Paraaortic lymph node (tissue), 1 donor: Measurements from ENCODE around the gene C1orf105.

- PRO-cap = no peak
Observed at GRCh38 chr1:170309711-170310059, 163.9 kb downstream of the NTMT2 start.

DNA sequence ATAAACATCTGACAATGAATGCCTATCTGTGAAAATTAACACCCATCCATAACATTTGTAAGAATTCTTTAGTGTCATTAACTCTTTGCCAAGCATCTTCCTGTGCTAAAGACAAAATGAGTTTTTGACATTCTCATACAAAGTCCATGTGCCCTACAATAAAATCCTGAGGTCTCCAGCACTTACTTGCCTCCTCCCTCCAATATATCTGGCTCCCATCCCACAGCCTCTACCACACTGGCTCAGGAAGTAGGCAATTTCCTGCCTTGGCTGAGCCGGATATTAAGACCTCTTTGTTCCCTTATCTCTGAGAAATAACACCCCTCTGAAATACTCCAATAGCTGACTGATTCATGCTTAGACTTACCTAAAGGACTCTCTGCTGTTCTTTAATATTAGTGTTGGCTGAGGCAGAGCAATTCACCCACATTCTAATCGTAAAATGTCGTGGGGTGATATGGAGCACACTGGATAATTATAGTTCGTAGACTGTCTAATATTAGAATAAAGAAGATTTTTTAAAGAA is 37.6 kb upstream of the GORAB start:
- PRO-cap = no peak

DNA sequence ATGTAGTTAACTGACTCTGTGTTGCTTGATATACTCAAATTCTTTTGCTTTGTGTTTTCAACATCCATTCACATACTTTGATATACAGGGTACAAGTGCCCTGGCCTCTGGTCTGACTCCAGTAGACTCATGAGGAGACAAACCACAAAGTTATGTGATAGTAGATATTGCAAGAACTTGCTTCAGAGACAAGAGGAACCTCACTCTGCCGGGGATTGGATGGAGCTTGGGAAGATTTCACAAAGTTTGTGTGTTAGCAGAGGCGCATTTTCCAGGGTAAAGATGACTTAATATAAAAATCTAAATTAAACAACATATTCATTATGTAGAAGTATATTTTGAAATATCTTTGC is 1.4 kb downstream of the GORAB start:
- PRO-cap = no peak

DNA sequence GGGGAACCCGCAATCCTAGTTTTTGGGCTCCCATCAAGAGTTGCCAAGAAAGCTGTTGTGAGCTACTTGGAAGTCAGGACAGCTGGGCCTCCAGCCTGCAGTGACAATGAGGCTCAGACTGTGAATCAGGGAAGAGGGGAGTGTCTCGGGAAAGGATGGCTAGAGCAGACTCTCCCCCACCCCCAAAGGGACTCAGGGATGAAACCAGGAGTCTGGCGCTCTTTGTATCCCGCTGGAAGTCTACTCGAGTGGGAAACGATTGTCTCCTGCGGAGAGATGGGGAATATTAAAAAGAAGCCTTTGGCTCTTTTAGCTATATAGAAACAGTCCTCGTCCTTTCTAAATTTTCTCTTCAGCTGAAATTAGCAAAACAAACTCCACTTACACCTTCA is 3.5 kb downstream of the PRRX1 start:
- PRO-cap = bidirectional peak, plus-strand start at position 185 of the sequence, minus-strand start at position 105 of the sequence

- PRO-cap = no peak
Observed at GRCh38 chr1:171126538-171126911, 35.8 kb downstream of the FMO3 start.

DNA sequence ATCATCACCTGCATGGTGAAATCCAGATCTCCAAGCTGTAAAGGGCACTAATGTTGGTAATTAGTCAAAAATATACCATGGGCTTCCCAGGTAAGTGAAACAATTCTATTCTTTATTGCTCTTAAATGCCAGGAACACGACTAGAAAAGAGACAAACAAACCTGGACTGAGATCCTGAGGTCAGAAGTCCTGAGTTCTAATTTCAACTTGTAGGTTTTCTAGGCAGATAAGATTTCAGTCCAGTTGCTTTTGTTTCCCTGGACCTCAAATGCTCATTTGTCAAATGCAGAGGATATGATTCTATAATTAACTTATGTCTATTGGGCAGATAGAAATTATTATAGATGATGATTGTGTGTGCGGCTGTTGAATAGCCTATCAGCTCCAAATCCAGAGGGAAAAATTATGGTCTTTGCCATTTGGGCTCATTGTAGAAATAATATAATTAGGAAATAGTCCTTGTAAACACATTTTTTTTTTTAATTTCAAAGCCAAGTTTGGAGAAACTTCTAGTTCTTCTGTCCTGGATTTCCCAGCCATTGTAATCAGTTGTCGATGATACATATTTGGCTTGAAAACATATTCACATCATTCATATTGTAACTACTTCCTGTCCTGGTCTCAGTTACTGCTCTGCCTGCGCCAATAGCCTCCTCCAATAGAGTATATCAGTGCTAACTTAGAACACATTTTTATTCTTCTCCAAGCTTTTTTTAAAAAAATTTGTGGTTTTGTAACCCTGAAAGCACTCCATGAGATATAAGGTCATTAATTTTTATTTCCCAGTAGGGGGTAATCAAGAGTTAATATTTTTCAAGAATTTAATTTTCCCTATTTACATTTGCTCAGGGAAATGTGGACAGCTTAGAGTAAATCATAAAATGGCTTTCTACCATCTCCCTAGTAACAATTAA is 46.3 kb upstream of the FMO2 start:
- PRO-cap = no peak

GRCh38 chr1:171220535-171221195 is 27.6 kb upstream of the FMO1 start:
- PRO-cap = no peak

DNA sequence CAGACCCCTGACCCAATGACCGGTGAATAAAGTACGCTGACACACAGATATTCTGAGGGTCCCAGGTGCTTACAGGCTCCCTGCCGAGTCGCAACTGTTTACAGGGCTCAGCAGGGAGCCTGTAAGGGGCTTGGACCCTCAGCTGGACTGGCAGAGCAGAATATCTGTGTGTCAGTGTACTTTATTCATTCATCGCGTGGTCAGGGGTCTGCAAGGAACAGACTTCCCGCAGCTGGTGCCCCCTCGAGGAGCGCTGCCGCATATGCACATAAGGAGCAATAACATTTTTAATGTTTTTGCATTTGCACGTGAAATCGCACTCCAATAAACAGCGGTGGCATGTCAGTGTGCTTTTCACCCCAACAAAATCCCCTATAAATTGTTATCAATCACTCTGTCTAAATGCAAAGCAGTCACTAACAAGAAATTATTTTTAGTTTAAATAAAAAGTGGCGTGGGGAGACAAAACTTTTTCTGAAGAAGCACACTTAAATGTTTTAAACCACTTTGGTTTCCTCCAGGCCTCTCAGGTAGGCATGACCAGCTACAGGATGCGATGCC is 3.4 kb downstream of the FMO1 start:
- PRO-cap = no peak

- PRO-cap = no peak
Observed at GRCh38 chr1:171540067-171540923, 55.0 kb downstream of the PRRC2C start.

GRCh38 chr1:171653744-171654448 is 1.4 kb upstream of the MYOC start:
- PRO-cap = no peak

DNA sequence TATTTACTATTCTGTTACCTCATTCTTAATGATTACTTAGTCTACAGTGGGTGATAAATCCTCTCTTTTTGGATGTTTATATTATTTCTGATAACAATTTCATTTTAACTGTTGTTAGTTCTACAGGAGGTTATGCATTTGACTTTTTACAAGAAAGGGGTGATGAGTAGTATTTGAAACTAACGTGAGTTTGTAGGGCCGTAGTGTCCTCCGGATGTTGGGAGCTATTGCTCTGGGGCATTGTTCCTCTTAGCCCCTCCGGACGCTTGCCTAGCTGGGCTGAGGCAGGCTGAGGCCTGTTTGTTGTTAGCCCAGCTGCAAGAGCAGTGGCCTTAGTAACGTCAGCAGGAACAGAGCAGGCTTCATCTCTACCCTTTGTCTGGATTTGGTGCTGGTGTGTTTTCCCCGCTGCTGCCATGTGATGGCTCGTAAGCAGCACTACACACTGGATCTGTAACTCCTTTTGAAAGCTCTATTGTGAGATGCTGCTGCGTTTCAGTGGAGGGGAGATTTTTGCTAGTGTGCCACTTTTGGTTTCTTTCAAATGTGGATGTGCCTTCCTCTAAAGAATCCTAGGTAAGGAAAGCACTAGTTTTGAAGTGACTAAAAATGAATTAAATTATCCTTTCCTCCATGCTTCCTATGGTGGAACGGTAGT is 57.6 kb downstream of the DNM3 start:
- PRO-cap = no peak

- PRO-cap = bidirectional peak, plus-strand start at chr1:172181059, minus-strand start at chr1:172181026
Observed at GRCh38 chr1:172180949-172181179, 239.6 kb upstream of the C1orf105 start.

- PRO-cap = bidirectional peak, plus-strand start at chr1:172185462, minus-strand start at chr1:172185238
Observed at GRCh38 chr1:172185276-172185762, 235.2 kb upstream of the C1orf105 start.

- PRO-cap = no peak
Observed at GRCh38 chr1:172420417-172420792, at the start of gene C1orf105. C1orf105 (plus strand) TSS chr1:172420685.

- PRO-cap = no peak
Observed at GRCh38 chr1:172448830-172449779, 5.2 kb upstream of the PIGC start.

GRCh38 chr1:173210788-173211037 is 3.6 kb upstream of the TNFSF4 start:
- PRO-cap = no peak

DNA sequence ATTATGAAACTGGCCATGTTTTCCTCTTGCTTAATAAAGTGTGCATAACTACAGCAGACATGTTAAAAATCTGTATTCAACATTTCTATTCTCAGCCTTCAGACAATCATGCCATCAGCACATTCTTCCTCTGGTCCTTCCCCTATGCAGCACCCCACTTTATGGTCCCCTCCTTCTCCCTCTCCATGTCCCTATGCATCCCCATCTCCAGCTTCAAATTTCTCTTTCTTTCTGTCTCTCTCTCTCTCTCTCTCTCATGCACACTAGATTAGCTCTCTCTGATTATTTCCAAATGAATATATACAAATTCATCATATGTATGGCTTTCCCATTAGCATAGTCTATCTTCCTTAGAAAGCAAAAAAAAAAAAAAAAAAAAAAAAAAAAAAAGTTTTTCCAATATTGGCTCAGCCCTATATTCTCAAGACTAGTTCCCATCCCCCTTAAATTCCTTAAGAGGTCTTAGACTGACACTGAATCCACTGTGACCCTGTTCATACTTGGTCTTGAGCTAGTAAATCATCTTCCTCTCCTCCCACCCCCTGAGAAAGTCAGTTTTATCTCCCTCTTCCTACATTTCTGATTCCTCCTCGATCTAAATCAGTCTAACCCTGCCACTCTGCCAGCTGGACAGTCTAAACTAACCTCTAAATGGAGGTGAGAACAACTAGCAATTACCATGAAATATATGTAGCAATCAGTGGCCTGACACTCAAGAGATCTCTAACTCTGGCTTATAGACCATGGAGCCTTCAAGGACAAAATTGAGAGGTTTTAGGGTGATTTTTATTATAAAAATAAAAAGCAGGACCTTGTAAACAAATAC is 85.8 kb upstream of the PRDX6 start:
- PRO-cap = no peak

DNA sequence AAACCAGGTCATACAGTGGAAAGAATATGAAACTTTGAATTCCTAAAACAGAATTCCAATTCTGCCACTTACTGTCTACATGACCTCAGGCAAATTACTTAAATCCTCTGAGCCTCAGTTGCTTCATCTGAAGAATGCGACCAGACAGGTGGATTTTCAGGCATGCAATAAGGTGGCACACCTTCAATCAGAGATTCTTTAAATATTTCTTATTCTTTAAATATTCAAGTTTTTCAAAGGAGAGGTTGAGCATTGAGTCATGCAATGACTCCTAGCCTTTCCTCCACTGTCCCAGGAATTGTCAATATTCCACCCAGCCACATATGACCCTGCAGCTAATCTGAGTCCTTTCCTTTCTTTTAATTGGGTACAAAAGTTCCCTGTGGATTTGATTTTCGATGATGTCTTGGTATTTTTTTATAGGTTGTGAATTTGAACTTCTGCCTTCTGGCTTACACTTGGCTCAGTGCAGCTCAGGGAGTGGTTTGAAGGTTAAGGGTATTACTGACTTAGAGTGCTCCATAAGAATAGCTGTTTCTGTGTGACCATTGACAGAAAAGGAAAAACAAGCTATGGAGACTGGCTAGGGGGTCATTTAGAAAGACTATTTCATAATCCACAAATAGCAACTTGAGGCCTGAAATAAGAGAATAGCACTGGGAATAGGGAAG is 52.2 kb upstream of the PRDX6 start:
- PRO-cap = no peak

DNA sequence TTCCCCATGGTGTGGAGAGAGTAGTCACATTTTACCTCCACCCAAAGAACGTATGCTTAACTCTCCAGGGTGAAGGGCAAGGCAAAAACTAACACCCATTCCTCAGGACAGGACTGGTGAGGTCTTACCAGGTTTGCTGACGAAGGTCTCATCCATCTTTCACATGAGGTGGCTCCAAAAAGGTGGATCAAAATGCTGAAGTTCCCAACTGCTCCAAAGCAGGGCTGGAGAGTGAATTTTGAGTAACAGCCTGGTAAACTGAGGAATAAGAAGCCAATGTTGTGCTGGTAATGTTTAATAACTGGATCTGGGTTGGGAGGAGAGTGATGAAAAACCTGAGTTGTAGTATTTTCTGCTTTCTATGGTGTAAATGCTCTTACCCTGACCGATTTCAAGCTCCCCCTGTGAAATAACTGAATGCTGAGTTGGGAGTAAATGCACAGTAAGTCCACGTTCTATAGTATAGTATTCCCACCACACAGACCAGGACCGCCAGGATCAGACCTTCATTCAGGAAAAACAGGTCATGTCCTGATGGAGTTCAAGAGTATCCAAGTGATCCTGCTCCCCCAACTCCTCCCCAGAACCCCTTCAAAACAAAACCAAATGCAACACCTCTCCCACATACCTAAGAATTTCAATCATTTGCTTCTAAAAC is 35.2 kb upstream of the PRDX6 start:
- PRO-cap = no peak

- PRO-cap = no peak
Observed at GRCh38 chr1:173488361-173489158, 11.4 kb downstream of the PRDX6 start.